Placental pericyte (primary cell): Measurements from ENCODE around the genes PSMD8, MAP4K1, LGALS4, SIRT2 and LRFN1.

- CAGE, long polyA plus RNA: no peak
These were observed at the start of gene PSMD8 for GRCh38 chr19:38374540-38375652. Gene PSMD8, plus strand, starts transcription at chr19:38374571.

DNA sequence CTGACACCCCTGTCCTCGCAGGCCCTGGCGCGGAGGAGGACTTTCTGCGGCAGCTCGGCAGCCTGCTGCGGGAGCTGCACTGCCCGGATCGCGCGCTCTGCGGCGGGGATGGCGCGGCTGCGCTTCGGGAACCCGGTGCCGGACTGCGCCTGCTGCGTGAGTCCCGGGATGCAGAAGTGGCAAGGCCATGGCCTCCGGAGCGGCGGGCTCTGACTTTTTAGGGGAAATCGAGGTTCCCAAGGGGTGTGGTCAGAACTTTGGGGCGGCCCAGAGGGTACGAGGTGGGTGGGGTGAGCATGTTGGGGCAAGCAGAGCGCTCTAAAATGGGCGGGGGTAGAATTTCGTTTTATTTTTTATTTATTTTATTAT lies 630 bp downstream of the FAM98C start:
- CAGE, long polyA plus RNA: no peak

DNA sequence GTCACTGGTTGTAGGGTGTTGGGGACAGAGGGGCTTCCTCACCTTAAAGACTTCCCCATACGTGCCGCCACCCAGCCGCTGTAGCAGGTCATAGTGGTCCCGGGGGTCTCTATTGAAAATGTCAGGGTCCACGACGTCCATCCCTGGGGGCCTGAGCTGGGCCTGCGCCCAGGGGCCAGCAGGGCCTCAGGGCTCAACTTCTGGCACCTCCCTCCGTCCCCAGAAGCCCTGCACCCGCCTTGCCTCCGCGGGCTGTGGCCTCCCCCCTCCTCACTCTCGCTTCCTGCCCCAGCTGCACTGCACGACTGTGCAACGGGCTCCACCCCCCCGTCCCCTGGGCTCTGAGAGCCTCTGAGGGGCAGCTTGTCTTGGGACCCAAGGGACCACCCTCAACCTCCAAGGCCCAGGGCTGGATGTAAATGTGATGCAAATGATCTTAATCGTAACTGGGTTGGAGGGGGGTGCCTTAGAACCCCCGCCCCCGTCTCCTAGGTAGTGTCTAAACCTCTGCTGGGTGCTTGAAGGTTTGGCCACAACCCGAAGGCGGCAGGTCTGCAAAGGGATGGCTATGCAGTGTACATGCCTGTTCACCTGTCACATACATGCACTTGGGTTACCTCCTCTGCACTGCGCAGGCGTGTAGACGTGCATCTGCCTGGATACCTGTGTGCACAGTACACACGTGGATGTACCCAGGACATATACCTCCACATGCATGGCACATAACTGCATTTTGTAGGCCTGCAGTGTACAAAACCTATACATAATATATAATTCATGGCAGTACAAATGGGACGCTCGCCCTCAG lies at the start of gene MAP4K1:
TSS of gene MAP4K1 (minus strand) at position 199 of the 808 bp plus-strand sequence.
- CAGE, long polyA plus RNA: no peak

DNA sequence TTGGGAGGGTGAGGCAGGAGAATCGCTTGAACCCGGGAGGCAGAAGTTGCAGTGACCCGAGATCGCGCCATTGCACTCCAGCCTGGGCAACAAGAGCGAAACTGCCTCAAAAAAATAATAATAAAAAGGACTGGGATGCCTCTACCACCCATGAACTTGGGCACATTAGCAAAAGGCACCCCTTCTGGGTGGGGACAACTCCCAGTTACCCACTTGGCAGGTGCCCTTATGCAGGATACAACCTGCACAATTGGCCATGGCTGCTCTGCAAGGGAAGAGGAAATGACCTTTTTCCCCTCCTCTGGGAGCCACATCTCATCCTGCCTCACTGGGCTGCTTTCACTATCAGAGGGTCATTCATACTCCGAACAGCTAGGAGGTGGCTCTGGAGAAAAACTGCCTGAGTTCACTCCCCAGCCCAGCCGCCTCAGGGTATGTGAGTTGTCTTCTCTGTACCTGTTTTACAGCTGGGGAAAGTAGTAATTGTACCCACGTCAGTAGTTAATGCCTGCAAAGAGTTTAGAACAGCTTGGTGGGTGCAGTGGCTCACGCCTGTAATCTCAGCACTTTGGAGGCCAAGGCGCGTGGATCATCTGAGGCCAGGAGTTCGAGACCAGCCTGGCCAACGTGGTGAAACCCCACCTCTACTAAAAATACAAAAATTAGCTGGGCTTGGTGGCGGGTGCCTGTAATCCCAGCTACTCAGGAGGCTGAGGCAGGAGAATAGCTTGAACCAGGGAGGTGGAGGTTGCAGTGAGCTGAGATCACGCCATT lies 7.0 kb upstream of the ACTN4 start:
- CAGE, long polyA plus RNA: no peak

DNA sequence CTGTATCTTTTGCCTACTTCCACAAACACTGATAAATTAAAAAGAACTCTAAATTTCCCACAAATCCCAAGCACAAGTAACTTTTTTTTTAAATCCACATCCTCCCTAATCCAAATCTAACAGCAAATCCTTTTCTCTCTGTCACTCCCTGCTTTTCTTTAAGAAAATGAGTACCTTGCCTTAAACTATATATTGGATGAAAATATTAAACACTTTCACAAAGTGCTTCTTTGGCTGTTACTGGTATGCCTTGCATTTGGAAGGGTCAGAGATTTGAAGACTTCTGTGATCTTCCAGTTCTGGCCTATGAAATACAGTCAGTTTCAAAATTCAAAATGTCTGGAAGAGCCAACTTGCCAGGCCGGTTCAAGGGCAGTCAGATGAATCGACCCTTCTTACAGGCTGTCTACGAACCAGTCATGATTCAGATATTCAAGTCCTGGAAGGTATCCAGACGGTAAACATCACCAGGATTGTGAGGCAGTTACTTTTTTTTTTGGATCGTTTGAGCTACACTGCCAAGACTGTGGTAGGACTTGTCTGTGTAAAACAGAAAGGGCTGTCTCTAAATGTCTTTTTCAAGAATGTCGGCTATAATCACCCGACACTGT lies 11.0 kb downstream of the ACTN4 start:
- CAGE, long polyA plus RNA: no peak

DNA sequence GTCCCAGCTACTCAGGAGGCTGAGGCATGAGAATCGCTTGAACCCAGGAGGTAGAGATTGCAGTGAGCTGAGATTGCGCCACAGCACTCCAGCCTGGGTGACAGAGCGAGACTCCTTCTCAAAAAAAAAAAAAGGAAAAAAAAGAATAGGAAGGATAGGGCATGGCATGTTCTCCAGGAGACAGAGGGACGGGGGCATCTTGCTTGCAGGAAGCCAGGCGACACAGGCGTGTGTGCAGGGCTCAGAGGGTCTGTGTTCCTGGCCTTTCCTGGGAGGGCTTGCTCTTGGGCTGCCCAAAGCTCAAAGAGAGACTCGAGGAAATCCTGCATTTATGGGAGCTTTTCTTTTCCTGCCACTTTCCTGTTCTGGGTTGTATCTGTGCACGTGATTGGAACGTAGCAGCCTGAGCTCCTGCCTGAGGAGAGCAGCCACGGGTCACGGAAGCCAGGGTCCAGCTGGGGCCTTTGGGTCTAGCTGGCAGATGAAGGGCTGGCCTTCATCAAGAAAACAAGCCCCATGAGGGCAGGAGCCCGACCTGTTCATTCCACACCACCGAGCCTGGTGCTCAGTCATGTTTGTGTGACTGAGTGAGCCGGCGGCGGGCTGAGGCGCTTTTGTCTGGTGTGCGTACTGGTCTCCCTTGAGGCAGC lies 44.5 kb downstream of the CAPN12 start:
- CAGE, long polyA plus RNA: no peak

DNA sequence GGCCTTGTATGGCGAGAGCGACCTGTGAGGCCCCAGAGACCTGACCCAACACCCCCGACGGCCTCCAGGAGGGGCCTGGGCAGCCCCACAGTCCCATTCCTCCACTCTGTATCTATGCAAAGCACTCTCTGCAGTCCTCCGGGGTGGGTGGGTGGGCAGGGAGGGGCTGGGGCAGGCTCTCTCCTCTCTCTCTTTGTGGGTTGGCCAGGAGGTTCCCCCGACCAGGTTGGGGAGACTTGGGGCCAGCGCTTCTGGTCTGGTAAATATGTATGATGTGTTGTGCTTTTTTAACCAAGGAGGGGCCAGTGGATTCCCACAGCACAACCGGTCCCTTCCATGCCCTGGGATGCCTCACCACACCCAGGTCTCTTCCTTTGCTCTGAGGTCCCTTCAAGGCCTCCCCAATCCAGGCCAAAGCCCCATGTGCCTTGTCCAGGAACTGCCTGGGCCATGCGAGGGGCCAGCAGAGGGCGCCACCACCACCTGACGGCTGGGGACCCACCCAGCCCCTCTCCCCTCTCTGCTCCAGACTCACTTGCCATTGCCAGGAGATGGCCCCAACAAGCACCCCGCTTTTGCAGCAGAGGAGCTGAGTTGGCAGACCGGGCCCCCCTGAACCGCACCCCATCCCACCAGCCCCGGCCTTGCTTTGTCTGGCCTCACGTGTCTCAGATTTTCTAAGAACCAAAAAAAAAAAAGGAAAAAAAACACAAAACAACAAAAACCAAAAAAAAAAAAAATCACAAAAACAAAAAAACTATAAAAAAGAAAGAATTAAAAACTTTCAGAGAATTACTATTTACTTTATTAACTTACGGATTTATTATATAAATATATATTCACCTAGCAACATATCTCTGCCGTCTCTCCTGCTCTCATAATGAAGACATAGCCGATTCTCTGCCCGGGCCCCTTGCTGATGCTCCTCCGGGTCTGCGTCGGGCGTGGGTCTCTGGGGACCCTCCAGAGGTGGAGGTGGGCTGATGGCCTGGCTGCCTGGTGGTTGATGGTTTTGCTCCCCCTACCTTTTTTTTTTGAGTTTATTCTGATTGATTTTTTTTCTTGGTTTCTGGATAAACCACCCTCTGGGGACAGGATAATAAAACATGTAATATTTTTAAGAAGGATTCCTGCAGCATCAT lies 14.5 kb downstream of the CAPN12 start:
- CAGE, long polyA plus RNA: no peak

DNA sequence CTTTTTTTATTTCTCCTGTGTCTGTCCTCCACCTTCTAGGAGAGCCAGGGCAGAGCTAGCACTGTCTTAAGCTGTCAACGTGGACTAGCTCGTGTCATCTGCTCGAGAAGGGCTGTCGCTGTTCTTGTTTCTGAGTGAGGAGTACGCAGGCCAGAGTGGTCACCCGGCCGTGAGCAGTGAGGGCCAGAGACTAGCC lies 13.8 kb downstream of the CAPN12 start:
- CAGE, long polyA plus RNA: no peak

- CAGE, long polyA plus RNA: no peak
These were observed 10.3 kb downstream of the CAPN12 start for GRCh38 chr19:38733607-38734696.

DNA sequence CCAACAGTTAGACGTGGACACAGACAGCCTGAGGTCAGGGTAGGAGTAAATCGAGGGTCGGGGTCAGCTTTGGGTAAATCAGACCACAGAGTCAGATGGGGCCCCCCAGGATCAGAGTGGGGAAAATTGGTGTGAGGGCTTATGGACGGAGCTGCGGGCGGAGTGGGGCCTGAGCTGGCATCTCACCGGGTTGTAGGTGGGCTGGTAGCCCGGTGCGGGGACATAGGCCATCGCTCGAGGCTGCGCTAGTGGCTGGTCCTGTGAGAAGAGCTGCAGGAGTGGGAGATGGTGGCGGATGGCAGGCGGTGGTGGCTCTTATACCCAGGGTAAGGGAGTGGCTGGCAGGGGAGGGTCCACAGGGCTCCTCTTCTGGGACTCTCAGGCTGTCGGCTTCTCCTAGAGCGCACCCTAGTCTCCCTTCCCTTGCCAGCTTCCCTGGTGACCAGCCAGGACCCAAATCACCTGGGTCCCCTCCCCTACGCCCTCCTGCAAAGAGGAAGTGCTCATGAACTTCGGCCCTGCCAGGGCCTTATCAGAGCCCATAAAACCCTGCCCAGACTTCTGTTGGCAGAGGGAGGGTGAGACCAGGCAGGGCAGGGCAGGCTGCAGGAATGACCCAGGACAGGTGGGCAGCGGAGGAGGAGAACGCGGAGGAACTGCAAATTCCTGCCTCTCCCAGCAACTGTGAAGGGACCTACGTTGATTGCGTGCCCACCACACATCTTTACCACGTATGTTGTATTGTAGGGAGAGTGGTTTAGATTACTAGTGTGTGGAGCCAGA lies at the start of gene LGALS4:
TSS of gene LGALS4 (minus strand) at position 290 of the 783 bp plus-strand sequence.
- CAGE, long polyA plus RNA: no peak

DNA sequence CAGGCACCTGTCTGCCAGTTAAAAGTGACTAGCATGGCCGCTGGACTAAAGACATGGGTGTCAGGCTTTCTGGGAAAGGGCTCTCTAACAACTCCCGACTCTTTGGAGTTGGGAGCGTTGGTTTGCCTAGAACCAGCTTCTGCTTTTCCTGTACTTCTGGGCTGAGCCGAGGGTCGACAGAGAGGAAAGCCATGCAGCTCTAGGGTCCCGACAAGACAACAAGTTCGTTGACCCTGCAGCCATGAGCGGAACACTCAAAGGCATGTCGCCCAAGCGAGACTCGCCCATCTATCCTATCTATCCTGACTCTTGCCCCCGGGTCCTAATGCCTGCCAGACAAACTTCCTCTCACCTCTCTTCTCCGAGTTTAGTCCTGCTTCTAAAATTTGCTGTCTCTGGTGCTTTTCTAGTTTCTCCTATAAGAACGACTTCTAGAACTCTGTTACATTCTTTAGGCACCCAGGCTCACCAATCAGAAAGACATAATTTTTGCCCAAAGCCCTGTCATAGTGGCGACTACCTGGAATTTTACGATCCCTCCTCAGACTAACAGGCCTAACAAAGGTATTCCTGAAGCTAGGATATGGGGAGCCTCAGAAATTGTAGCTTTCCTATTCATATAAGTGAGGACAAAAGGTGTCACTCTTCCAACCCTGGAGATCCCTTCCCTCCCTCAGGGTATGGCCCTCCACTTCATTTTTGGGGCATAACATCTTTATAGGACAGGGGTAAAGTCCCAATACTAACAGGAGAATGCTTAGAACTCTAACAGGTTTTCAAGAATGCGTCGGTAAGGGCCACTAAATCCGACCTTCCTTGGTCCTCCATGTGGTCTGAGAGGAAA lies 7.9 kb downstream of the ECH1 start:
- CAGE, long polyA plus RNA: no peak

DNA sequence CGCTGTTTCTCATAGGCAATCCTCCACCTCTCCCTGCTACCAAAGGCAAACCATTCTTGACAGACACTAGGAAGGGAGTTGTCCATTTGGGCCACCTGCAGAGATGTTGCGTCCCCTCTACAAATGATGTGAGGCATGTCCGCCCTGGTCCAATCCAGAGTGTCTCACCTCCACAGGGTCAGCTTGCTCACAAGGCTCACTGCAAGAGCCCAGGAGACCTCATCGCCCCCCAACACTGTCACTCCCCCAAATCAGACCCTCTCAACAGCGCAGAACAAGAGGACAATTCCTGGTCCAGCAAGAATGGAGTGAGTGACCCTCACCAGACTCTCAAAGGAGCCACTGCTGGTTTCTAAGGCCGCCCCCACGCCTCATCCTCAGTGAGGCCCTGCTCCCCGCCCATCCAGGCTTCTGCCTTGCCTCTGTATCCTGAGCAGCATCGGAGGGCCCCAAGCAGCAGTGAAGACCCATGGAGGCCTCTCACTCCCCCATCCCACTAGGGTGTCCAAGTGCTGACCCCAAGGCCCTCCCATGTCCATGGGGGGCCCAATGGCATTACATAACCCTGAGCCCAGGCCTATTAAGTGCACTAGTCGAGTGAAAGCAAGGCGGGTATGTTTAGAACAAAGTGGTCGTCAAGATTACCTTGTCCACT lies 6.5 kb downstream of the HNRNPL start:
- CAGE, long polyA plus RNA: no peak

DNA sequence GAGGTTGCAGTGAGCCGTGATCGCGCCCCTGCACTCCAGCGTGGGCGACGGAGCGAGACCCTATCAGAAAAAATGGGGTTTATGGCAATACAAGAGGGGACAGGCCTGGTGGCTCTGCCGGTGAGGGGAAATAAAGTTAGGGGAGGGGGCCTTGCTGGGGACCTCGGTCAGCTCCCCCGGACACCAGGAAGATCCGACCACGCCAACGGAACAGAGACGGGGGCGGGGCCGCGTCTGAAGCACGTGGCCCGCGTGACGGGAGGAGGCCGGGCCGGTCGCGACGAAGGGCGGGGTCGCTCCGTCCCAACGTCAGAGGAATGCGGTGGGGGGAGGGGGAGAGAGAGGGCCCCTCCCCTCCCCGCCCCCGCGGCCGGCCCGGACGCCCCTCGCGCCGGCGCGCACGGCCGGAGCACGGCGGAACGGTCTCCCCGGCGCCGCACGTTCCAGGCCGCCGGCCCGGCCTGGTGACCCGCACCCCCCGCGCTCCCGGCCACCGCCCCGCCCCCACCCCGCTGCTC lies 2.0 kb upstream of the HNRNPL start:
- CAGE, long polyA plus RNA: no peak

DNA sequence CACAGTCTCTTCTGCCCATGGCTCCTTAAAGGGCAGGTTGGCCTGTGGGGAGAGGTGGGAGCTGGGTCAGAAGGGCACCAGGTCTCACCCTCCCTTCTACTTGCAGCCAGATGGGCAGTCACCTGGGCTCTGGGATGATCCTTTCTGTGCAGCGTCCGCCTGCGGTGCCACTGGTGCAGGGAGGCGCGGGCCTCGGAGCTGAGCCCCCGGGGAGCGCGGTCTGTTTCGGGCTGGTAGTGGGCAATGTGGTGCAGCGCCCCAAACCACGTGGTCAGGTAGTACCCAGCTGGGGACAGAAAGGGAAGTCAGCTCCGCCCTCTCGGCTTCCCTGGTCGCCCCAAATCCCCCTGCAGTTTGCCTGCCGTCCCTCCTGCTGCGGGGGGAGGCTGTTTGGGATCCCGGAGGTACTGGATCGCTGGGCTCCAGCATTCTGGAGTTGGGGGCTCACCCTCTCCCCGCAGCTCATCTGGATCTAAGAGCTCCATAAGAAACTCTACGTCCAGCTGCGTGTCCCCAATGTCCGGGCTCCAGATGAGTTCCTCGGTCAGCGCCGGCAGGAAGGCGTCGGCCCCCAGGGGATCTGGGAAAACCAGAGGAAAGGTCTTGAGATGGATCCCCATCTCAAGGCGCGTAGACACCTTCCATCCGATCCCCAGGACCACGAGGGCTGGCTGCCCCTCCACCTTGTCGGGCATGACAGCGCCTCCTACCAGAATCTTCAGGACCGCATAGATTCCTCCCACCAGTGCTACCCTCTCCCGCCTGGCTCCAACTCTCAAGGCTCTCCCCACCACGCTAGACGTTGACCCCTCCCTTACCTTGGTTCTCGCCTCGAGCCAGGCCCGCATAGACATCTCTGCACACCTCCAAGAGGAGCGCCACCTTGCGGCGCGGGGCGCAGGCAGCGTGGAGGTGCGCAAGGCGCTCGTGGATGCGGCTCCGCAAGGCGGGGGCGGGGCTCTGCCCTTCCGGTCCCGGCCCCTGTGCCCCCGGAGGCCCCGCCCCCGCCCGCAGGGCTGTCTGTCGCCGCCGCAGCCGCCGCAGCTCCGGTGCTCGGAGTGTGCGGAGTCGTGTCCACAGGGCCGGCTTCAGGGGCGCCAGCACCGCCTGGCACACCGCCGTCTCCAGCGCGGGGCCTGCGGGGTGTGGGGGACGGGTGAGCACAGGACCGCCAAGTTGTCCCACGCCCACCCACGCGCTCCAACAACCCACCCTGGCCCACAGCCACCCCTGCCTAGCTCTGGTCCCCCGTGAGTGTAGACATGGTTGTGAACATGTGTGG lies 8.5 kb downstream of the RINL start:
- CAGE, long polyA plus RNA: no peak

GRCh38 chr19:38899430-38900113 lies at the start of gene SIRT2:
Gene SIRT2, minus strand, starts transcription at chr19:38899618.
- CAGE, long polyA plus RNA: no peak

DNA sequence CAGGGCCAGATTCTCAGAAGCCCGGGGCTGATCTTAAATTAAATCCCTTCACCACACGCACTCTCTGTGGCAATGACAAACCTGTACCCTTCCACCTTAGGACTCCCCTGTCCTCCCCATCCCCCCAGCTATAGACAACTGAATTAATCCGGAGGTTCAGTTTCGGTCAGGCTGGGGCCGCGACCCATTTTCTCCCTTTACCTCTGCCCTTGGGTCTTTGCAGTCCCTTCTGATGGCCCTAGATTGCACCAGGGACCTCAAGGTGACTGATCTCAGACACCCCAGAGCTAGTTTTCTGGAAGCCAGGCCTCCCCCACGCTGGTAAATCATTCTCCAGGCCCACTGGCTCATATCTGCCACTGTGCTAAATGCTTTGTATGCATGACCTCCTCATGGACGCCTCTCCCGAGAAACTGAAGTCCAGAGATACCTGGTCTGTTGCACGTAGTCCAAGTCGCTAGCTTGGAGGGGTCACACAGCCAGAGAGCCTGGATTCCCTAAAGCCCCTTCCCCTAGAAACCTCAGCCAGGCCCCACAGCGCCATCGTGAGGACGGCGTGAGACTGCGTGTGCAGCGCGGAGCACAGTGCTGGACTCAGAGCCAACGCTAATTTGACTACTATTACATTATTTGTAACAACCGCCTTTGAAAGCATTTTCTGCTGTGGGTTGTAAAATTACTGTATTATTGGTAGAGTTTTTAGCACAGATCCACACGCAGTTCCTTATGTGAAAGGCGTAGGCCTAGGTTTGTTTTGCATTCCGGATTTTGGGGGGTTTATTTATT lies 872 bp upstream of the FBXO17 start:
- CAGE, long polyA plus RNA: no peak

DNA sequence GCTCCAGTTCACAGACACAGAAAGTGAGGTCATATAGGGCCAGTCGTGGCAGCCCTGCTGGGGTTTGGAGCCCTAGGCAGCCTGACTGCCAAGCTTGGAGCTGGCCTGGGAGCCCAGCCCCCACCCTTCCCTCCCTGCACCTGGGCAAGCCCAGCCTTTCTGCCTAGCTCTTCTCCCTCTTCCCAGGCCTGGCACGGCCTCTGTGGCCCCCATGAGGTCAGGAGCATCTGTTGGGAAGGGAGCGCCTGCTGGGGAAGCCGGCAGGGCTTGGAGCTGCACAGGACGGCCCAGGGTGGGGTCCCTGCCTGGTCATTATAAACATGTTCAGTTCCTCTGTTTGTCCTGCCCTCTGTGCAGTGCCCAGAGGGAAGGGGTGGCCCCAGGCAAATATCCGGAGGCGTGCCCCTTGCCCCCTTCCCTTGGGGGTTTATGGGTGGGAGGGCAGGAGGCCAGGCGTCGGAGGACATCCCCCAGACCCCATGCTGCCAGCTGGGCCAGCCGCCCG lies 30.1 kb upstream of the NCCRP1 start:
- CAGE, long polyA plus RNA: no peak

GRCh38 chr19:39320516-39321388 lies at the start of gene LRFN1:
Gene LRFN1, minus strand, starts transcription at chr19:39320863.
- CAGE, long polyA plus RNA: no peak

DNA sequence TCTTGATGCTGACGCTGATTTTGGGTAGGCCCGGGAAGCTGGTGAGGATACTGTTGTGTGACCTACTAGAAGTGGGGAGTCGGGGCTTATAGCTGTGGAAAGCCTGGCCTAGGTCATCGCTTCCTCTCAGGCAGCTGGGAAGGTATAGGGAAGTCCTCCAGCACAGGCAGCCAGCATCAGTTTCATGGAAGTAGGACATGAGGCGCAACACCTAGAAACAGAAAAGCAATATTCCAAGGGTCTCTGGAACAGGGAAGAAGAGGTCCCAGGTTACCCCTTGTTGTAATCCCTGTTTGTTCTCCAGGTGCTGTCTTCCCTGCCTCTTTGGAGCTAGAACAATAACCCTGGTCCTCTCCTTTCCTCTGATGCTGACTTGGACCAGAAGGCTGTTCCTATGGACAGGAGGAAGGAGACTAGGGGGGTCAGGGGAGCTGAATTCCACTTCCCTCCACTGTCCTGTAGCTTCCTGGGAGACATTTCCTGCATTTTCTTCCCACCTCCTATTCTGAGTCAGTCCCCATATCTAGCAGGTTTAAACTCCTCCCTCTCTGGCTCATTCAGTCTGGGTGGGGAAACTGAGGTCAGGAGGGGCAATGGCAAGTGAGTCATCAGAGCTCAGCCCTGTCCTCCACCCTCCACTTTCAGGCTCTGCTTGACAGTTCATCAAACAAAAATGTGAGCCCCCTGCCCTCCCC lies 20.2 kb downstream of the SAMD4B start:
- CAGE, long polyA plus RNA: no peak

DNA sequence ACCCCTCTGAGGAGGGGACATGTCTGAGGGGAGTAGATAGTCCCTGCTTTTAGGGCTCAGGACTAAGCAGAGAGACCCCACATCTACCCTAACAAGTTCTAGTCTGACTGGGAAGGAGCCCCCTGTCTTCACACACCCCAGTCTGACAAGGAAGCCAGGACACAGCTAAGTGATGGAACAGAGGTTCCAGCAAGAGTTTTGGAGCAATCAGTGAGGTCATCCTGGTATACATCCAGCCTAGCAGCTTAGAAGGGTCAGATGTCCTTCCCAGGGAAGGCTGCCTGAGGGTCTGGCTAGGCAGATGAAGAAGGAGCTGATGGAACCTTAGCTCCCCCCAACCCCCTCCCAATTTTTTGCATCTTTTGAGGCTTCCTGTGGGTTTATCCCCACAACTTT lies 14.9 kb downstream of the PAF1 start:
- CAGE, long polyA plus RNA: no peak